ENCODE measurements around the gene PARD6B.

GRCh38 chr20:50152103-50152817 is 1.3 kb downstream of the PEDS1 start:
- PRO-cap, 5 experiments, result no peak in any of the 5 experiments
- RAMPAGE, long total RNA, 2 experiments, result no peak in any of the 2 experiments
- RRBS, result no CpG with 5 or more reads among the region's 6 CpGs

DNA sequence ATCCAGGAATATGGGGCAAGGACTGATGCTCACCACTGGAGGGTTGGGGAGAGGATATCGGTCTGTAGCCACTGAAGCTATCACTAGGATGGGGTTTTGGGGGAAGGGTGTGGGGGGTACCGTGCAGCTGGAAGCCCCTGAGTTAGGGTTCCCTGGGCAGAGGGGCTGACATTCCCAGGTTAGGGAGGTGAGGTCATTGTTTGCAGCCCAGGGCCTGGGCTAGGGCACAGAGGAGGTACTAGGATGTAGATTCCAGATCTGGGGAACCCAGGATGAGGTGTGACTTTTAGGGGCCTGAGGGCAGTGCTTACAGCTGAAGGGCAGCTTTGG is 740 bp downstream of the PEDS1 start:
- PRO-cap, 5 experiments, result no peak in any of the 5 experiments
- RAMPAGE, long total RNA, 2 experiments, result no peak in any of the 2 experiments
- RRBS, result no CpG with 5 or more reads among the region's 2 CpGs

DNA sequence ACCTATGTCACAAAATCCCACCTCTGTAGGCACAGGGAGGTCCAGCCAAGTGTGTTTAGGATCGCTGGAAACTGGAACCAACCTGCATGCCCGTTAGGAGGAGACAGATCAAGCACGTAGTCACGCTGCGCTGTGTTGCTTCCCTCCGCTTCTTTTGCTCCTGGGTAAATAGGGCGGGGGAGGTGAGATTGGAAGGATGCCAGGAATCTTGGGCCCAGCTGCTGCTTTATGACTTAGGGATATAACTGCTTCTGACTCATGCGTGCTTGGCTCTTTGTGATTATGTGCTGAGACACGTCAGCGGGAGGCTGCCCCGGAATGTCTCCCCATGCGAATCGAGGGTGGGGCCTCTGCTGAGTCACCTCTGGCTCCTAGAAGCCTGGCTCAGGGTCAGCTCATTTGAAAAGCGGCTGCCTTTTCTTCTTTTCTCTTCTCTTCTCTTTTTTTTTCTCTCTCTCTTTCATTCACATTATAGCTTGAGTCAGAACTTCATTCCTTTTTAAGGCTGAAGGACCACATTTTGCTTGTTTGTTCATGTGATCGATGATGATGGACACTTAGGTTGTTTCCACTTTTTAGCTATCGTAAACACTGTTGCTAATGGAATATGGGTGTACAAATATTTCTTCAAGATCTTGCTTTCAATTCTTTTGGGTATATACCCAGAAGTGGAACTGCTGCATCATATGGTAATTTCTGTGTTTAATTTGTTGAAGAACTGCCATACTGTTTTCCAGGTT is 12.6 kb upstream of the PEDS1 start:
- PRO-cap, 5 experiments, result peak in 5 of 5 experiments; most common plus-strand start position 387 of the sequence (in 1); most common minus-strand start position 253 of the sequence (in 4)
- RAMPAGE, long total RNA, 2 experiments, result no peak in any of the 2 experiments
- RRBS, result no CpG with 5 or more reads among the region's 16 CpGs

DNA sequence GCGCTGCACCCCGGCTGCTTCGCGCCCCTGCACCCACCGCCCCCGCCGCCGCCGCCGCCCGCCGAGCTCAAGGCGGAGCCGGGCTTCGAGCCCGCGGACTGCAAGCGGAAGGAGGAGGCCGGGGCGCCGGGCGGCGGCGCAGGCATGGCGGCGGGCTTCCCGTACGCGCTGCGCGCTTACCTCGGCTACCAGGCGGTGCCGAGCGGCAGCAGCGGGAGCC is 764 bp downstream of the CEBPB start:
- PRO-cap, 5 experiments, result peak in 1 of 5 experiments; most common minus-strand start position 44 of the sequence (in 1)
- RAMPAGE, long total RNA, 2 experiments, result no peak in any of the 2 experiments
- RRBS, result 2% methylated on average over 25 of the region's 36 CpGs

GRCh38 chr20:50242702-50243383 is 52.2 kb downstream of the CEBPB start:
- PRO-cap, 5 experiments, result no peak in any of the 5 experiments
- RAMPAGE, long total RNA, 2 experiments, result no peak in any of the 2 experiments
- RRBS, result 58% methylated on average over 5 of the region's 30 CpGs

DNA sequence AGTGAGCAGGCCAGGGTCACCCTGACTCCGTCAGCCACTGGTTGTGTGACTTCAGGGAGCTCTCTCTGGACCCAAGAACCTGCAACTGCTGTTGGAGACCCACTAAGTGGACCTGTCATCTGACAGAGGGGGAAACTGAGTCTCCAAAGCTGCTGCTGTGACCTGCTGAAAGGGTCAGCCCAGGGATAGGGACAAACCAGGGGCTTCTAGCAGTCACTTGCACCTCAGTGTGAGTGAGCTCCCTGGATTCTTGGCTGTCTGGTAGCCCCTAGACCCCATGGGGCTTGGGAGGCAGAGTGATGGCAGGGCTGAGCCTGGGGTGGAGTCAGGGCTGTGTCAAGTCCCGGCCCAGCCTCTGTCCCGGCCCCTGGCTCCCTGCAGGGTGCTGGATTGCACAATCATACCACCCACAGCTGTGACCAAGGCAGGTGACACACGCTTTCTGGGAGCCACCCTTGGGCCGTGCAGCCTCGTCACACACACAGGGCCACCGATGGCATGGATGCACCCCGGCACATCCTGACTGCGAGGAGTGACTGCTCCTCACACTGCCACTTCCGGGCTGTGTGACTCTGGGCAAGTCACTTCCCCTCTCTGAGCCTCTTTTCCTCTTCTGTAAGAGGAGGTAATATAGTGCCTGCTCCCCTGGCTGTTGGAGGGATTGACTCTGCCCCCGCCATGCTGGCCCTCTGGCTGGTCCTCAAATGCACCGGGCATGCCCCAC is 93.2 kb downstream of the CEBPB start:
- PRO-cap, 5 experiments, result peak in 2 of 5 experiments; most common plus-strand start position 484 of the sequence (in 2); most common minus-strand start position 343 of the sequence (in 2)
- RAMPAGE, long total RNA, 2 experiments, result no peak in any of the 2 experiments
- RRBS, result no CpG with 5 or more reads among the region's 12 CpGs

DNA sequence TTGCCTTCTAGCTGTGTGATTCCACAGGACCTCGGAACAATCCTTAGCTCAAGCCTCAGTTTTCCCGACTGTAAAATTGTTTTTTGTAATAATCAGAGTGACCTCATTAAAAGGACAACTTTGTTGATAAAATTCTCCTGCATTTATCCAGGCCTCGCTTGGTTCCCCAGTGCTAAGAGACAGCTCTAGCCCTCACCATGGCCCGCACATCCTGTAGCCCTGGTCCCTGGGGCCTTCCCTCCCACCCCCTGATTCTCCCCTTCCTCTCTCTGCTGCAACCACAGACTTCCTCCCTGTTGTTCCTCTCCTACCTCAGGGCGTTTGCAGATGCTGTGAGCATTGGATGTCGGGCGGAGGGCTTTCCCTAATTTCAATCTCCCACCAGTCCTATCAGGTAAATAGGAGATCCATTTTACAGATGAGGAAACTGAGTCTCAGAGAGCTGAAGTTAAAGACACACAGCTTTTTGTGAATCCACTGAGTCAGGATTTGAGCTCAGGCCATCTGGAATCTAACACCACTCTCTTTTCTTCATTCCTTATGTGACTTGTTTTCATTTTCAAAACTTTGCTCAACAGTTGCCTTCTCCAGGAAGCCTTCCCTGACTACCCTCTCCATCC is 106.9 kb downstream of the CEBPB start:
- PRO-cap, 5 experiments, result no peak in any of the 5 experiments
- RAMPAGE, long total RNA, 2 experiments, result no peak in any of the 2 experiments
- RRBS, result no CpG with 5 or more reads among the region's 7 CpGs

- PRO-cap, 5 experiments, result peak in 2 of 5 experiments; most common plus-strand start chr20:50304217 (in 1)
- RAMPAGE, long total RNA, 2 experiments, result no peak in any of the 2 experiments
- RRBS, result no CpG with 5 or more reads among the region's 5 CpGs
Measured at GRCh38 chr20:50303898-50304408, 113.3 kb downstream of the CEBPB start.

- PRO-cap, 5 experiments, result no peak in any of the 5 experiments
- RAMPAGE, long total RNA, 2 experiments, result no peak in any of the 2 experiments
- RRBS, result no CpG with 5 or more reads among the region's 10 CpGs
Measured at GRCh38 chr20:50331563-50332414, 141.2 kb downstream of the CEBPB start.

GRCh38 chr20:50347630-50348283 is 157.1 kb downstream of the CEBPB start:
- PRO-cap, 5 experiments, result no peak in any of the 5 experiments
- RAMPAGE, long total RNA, 2 experiments, result no peak in any of the 2 experiments
- RRBS, result no CpG with 5 or more reads among the region's 13 CpGs

DNA sequence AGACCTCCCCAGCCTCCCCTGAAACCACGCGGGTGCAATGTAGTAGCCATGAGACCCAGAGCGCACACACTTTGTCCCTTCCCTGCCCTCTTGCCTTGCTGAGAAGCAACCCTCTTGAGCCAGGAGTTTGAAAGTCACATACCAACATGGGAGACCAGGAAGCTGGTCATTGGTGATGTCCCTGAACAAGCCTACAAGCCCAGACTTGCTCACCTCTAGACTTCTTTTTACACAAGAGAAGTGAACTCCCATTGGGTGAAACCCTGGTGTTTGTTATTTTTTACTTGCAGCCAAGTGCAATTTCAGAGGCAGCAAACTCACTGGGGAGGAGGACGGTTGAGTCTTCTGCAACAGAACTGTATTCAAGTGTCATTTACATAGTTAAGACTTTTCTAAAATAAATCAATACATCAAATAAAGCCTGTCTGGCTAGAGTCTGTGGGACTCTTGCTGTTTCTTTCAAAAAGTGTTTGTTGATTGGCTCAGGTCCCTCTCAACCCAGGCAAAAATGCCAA is 138.1 kb upstream of the PTPN1 start:
- PRO-cap, 5 experiments, result no peak in any of the 5 experiments
- RAMPAGE, long total RNA, 2 experiments, result no peak in any of the 2 experiments
- RRBS, result no CpG with 5 or more reads among the region's 4 CpGs

- PRO-cap, 5 experiments, result peak in 2 of 5 experiments; most common minus-strand start chr20:50372811 (in 2)
- RAMPAGE, long total RNA, 2 experiments, result no peak in any of the 2 experiments
- RRBS, result no CpG with 5 or more reads among the region's 6 CpGs
Measured at GRCh38 chr20:50372564-50373054, 137.6 kb upstream of the PTPN1 start.

DNA sequence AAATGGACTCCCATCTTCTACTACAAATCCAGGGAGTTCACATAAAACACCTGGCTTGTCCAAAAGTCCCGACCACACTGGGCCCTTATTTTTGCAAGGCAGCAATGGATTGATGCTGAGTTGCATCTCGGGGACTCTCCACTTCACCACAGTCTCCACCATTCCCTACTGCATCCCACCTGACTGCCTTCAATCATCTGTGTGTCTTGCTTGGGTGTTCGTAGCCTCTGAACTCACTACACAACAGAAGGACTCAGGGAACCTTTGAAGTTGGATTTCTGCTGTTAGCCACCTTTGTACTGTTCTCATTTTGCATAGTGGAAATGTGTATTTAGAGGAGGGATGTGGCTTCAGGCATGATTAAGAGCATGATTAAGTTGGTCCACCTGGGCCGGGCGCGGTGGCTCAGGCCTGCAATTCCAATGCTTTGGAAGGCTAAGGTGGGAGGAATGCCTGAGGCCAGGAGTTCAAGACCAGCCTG is 121.5 kb upstream of the PTPN1 start:
- PRO-cap, 5 experiments, result peak in 2 of 5 experiments; most common plus-strand start position 359 of the sequence (in 1); most common minus-strand start position 245 of the sequence (in 1)
- RAMPAGE, long total RNA, 2 experiments, result no peak in any of the 2 experiments
- RRBS, result no CpG with 5 or more reads among the region's 6 CpGs

- PRO-cap, 5 experiments, result peak in 1 of 5 experiments; most common plus-strand start chr20:50396317 (in 1); most common minus-strand start chr20:50396294 (in 1)
- RAMPAGE, long total RNA, 2 experiments, result no peak in any of the 2 experiments
- RRBS, result no CpG with 5 or more reads among the region's 12 CpGs
Measured at GRCh38 chr20:50396080-50396436, 114.1 kb upstream of the PTPN1 start.

DNA sequence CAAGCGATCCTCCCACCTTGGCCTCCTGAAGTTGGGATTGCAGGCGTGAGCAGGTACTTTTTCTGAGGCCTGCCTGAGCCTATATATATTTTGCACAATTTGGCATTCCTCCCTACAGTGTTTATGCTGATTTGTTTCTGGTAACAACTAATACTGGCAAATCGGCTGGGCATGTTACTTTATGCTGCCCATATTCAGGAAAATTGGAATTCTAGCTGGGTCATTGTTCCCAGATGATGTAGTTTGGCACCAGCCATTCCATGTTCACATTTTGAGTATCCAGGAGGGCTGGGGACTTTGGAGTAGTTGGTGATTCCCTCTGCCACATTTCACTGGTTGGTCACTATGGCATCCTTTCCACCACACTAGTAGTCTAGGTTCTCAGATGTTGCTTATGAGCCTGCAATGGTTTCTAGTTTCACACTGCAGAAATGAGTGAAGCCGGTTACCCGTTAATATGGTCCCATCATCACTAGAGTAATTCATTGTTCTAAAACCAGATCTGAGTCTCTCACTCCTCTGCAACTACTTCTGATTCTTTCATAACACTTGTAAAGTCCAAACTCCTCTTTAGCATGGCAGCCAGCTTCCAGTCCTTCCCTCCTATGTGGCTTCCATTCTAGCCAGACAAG is 4.5 kb downstream of the PTPN1 start:
- PRO-cap, 5 experiments, result no peak in any of the 5 experiments
- RAMPAGE, long total RNA, 2 experiments, result no peak in any of the 2 experiments
- RRBS, result no CpG with 5 or more reads among the region's 5 CpGs

DNA sequence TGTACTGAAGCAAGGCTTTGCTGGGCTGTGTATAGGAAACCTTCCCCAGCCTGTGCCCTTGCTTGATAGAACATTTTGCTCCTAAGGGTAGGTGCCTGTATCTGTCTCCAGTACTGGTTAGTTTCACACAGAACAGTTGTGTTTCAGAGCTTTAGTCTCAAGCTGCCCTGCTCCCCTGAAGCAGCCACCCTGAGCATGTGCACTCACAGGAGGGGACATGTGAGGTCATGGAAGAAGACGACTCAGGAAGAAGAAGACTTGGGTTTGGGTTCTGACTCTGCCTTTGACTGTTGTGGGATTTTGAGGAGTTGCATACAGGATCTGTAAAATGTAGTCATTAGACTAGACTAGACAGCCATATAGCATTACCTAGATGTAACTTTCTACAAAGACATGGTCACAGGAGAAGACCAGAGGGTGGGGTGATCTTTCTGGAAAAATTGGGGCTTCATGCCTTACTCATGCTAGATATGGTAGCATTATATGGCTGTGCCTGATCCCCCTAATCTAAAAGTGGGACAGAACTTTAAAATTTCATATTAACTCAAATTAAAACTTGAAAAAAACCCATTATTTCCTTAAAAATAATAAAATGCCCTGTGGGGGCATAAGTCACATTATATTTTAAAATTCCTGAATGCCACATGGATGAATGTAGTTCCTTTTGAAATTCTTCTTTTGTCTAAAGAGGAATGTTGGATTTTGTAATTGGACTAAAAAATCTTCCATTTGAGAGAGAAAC is 10.5 kb downstream of the PTPN1 start:
- PRO-cap, 5 experiments, result no peak in any of the 5 experiments
- RAMPAGE, long total RNA, 2 experiments, result no peak in any of the 2 experiments
- RRBS, result no CpG with 5 or more reads among the region's 1 CpG

DNA sequence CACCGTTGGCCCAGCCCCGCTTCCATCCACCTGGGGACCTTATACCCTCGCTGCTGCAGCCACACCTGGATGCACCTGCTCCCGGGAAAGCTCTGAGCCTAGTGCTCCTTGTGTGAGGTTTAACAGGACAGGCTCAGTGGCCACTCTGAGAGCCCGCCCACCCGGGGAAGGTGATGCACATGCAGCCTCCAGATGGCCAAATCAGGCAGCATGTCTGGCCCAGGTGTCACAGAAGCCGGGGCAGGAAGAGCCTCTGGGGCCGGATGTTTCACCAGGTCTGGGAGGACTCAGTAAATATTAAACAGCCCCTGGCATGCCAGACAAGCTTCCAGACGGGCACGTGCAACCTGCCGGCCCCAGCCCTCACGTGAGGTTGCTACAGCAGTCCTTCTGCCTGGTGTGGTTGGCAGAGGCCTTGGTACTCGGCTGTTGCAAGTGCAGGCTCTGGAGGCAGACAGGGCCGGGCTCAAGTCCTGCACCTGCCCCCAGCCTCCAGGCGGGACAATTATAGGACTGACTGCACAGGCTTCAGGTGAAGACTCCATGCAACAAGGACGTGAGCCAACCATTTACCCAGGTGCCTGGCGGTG is 66.8 kb downstream of the RIPOR3 start:
- PRO-cap, 5 experiments, result no peak in any of the 5 experiments
- RAMPAGE, long total RNA, 2 experiments, result no peak in any of the 2 experiments
- RRBS, result 29% methylated on average over 9 of the region's 17 CpGs

DNA sequence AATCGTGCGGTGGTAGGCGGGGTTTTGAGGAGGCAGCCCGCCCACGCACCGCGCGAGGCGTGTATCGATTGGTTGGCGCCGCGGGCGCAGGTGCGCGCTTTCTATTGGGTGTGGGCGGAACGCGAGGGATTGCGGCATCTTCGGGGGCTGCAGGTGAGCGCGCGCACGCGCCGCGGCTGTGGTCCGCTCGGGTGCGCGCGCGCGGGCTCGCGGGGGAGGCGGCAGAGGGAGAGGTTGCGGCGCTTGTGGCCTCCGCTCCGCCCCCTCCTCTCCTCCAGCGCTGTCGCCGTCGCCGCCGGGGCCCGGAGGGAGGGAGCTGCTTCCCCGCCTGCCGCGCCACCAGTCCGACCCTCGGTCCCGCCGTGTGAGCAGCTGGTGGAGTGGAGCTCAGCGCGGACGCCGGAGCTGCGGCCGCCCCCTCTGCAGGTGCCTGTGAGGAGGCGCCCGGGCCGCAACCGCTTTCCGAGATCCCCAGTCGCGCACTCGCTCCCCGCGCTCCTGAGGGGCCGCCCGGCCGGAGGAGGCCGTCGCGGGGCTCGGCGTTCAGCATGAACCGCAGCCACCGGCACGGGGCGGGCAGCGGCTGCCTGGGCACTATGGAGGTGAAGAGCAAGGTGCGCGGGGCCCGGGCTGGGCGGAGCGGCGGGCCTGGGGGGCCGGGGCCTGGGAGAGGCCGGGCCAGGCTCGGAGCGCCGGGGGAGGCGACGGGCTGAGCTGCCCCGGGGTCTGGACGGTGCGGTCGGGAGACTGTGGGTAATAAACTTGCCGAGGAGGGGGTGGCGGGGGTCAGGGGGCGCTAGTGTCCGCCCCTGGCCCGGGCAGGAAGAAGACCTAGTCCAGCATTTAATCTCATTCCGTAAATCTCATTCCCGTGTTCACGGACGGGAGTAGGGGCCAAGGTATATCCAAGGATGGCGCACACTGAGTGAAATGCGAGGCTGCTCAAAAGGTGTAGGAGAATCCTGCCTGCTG is at the start of gene PARD6B:
Gene PARD6B (plus strand): TSS at position 342 of the 972 bp plus-strand sequence.
- PRO-cap, 5 experiments, result peak in 5 of 5 experiments; most common plus-strand start position 137 of the sequence (in 5); most common minus-strand start position 732 of the sequence (in 3)
- RAMPAGE, long total RNA, 2 experiments, result start-site peak on the plus strand in 1 of 2 experiments, centred at position 286 of the sequence, 667 reads per replicate
- RRBS, result 1% methylated on average over 43 of the region's 113 CpGs

- PRO-cap, 5 experiments, result no peak in any of the 5 experiments
- RAMPAGE, long total RNA, 2 experiments, result no peak in any of the 2 experiments
- RRBS, result no CpG with 5 or more reads among the region's 6 CpGs
Measured at GRCh38 chr20:50822056-50822403, 27.2 kb downstream of the BCAS4 start.

DNA sequence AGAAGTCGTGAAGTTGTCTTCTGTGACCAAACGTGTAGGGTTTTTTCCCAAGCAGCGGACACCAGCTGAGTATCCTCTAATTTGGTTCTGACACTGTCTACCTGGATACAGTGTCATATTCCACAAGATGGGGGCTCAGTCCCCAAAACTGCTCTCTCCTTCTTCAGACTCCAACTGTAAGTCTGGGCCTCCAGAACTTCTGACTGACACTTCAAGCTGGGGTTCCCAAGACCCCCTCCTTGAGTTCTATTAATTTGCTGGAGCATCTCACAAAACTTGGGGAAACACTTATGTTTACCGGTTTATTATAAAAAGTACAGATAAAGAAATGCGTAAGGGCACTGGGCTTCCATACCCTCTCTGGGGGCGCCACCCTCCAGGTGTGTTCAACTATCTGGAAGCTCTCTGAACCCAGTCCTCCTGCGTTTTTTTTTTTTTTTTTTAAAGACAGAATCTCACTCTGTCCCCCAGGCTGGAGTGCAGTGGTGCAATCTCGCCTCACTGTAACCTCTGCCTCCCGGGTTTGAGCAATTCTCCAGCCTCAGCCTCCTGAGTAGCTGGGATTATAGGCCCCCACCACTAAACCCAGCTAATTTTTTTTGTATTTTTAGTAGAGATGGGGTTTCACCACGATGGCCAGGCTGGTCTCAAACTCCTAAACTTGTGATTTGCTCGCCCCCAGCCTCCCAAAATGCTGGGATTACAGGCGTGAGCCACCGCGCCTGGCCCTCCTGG is 8.9 kb downstream of the ADNP start:
- PRO-cap, 5 experiments, result peak in 1 of 5 experiments; most common minus-strand start position 435 of the sequence (in 1)
- RAMPAGE, long total RNA, 2 experiments, result no peak in any of the 2 experiments
- RRBS, result no CpG with 5 or more reads among the region's 14 CpGs